Glomerular endothelial cell (primary cell): ENCODE data around the genes CLEC4C and A2ML1.

DNA sequence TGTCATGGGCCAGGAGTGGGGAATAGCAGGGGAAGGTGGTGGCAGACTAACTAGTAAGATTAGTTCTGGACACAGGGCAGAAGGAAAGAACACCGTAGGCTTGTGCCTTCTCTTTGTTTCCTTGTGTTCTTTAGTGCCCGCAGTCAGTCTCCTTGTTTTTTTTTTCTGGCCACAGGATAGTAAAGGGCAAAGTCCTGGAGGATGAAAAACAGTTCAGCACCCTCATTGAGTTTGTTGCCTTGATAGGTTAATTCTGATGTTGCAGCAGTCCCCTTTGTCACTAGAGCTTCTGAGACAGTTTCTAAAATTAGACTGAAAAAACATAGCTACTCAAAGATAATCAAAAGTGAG, 8.4 kb downstream of the PEX5 start:
- RAMPAGE, long total RNA, result no peak

- RAMPAGE, long total RNA, result no peak
Measured at GRCh38 chr12:7439370-7440581, 4.2 kb downstream of the CD163L1 start.

DNA sequence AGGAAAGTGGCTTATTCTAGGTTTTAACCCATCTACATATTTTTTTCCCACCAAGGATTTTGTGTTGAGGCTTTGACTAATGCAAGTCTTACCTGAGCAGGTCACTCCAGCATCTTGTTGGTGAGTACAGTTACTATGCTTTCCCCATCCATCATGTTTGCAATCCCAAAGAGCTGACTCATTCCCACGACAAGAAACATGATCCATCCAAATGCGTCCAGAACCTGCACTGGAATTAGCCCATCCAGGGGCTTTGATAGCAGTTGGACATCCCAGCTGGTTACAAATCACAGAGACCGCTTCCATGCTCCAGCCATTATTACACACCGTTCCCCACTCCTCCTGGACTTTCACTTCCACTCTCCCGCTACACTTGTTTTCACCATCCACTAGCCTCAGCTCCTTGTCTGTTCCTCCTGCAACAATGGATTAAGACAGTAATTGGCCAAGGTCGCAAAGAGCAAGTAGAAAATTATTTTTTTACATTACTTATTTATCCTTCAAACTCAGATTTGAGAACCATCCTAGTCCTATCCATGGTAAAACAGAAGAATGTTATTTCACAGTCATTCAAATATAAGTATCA, 2.4 kb downstream of the CD163 start:
- RAMPAGE, long total RNA, result no peak

- RAMPAGE, long total RNA, result no peak
Measured at GRCh38 chr12:7637899-7638523, 27.7 kb downstream of the APOBEC1 start.

DNA sequence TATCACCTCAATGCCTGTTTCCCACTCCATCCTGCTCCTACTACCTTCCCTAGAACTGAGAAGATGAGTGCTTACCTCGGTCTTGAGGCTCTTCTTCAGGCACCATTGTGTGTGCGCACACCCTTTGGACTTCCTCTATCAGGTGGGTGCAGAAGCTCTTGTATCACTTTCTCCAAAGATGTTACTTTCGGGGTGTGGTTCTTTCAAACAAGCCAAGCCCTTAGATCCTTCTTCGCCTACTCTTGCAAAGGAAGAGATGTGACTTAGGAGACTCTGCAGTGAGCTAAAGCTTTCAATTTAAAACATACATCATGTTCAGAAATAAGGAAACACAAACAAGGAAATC, at the start of gene CLEC4C:
CLEC4C (minus strand) TSS at position 133 of the 346 bp plus-strand sequence.
- RAMPAGE, long total RNA, result no peak

DNA sequence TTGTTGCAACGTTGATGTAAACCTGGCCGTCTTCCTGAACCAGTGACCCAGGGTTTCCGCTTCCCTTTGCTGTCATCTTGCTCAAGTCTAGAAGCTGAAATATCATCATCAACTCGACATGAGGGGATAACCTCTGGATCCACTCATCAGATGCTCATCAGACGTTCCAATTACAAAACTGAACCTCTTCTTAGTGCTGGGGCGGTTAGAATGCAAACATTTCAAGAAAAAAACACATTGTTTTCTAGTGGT, 29.1 kb downstream of the SLC2A14 start:
- RAMPAGE, long total RNA, result no peak

GRCh38 chr12:7934144-7934415, 1.9 kb downstream of the SLC2A3 start:
- RAMPAGE, long total RNA, result no peak

GRCh38 chr12:7959385-7960399, 23.7 kb upstream of the SLC2A3 start:
- RAMPAGE, long total RNA, result no peak

DNA sequence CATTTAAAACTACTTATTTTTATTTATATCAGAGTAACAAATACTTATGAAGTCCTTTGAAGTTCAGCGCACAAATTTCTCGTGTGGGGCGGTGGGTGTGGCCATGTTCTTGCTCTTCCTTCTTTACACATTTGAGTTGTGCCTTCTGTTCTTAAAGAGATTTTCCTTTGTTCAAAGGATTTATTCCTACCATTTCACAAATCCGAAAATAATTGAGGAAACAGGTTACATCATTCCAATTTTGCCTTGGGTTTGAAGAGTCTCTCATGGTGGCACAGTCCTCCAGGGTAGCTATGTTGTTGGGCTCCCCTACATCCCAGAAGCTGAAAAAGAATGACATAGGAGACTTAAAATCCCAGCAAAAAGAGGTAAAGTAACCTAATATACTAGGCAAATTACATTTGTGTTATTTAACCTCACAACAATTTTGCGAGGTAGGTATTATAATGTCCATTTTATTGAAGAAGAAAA, 6.2 kb downstream of the CLEC4E start:
- RAMPAGE, long total RNA, result no peak

- RAMPAGE, long total RNA, result no peak
Measured at GRCh38 chr12:8536983-8537472, 3.7 kb downstream of the CLEC4E start.

- RAMPAGE, long total RNA, result no peak
Measured at GRCh38 chr12:8540167-8540702, 470 bp downstream of the CLEC4E start.

- RAMPAGE, long total RNA, result no peak
Measured at GRCh38 chr12:8687699-8688212, 10.0 kb upstream of the RIMKLB start.

GRCh38 chr12:8822428-8822731, at the start of gene A2ML1:
Gene A2ML1, plus strand, starts transcription at chr12:8822621.
- RAMPAGE, long total RNA, result no peak

GRCh38 chr12:8914623-8915722, 664 bp downstream of the PHC1 start:
- RAMPAGE, long total RNA, result no peak

GRCh38 chr12:9024887-9025309, 35.6 kb downstream of the KLRG1 start:
- RAMPAGE, long total RNA, result no peak

DNA sequence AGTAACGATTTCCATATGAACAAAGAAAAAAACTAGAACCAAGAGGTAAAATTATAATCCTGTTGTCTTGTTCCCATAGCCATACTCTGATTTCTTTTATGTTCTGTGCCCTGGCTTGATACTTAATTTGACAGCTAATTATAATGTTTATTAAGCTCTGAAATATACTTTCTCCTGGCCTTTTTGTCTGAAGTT, 51.9 kb downstream of the A2M start:
- RAMPAGE, long total RNA, result no peak

GRCh38 chr12:9077888-9078498, 37.7 kb downstream of the A2M start:
- RAMPAGE, long total RNA, result no peak

DNA sequence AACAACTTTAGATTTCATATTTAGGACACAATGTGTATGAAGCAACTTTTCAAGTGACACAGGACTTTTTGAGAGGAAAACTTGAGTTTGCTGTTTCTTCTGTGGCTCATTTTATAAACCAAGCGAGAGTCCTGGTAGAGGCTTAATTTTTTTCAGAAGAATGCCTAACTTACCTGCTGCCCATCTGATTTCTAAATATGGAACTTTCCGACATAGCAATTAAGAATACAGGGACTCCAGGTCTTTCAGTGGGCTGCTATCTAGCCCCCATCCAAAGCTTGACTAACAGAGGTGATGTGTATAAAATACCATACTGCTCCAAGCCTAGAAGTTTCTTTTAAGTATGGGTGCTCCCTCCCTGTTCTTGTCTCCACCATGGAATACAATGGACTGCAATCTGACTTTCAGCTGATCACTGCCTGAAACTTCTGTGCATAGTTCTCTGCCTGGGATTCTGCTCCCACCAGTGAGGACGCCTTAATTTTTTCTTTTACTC, 10.7 kb upstream of the A2M start:
- RAMPAGE, long total RNA, result no peak

DNA sequence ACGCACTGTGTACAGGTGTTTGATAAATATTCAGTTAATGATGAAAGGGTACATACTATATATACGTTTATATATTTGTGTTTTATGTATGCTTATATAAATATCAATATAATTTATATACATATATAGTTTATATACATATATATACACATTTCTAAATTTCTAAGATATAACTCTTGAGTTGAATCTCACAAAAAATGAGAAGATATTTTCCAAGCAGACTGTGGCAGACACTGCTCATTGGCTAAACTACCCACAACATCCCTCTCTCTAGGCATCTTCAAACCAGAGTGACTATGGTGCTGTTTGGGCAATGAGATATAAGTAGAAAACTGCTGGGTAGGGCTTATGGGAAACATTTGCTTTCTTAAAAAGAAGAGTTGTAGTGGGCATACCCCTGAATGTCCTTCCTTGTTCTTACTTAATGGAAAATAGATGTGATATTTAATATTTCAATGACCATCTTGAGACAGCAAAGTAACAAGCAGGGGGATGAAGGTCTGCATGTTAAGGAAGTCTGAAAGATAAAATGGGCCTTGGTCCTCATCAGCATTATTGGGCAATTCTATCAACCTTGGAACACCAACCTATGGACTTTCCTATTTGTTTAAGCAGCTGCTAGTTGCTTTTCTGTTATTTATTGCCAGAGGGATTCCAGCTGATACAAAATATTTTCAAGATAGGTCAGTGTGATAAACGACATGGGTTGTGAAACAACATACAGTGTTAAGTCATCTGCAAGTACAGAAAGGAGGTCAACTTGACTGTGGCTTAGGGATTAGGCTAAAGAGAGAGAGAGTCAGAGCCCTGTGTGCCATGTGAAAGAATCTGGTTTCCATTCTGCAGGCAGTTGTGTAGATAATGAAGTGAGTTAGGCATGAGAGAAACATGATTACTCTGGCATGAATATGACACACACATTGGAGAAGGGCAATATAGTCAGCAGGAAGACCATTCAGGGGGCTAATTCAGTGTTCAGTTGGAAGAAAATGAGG, 16.2 kb upstream of the A2M start:
- RAMPAGE, long total RNA, result no peak

- RAMPAGE, long total RNA, result no peak
Measured at GRCh38 chr12:9146740-9147162, 31.0 kb upstream of the A2M start.